Keratinocyte (primary cell): ENCODE data around the genes CMTM1 and NAE1.

DNA sequence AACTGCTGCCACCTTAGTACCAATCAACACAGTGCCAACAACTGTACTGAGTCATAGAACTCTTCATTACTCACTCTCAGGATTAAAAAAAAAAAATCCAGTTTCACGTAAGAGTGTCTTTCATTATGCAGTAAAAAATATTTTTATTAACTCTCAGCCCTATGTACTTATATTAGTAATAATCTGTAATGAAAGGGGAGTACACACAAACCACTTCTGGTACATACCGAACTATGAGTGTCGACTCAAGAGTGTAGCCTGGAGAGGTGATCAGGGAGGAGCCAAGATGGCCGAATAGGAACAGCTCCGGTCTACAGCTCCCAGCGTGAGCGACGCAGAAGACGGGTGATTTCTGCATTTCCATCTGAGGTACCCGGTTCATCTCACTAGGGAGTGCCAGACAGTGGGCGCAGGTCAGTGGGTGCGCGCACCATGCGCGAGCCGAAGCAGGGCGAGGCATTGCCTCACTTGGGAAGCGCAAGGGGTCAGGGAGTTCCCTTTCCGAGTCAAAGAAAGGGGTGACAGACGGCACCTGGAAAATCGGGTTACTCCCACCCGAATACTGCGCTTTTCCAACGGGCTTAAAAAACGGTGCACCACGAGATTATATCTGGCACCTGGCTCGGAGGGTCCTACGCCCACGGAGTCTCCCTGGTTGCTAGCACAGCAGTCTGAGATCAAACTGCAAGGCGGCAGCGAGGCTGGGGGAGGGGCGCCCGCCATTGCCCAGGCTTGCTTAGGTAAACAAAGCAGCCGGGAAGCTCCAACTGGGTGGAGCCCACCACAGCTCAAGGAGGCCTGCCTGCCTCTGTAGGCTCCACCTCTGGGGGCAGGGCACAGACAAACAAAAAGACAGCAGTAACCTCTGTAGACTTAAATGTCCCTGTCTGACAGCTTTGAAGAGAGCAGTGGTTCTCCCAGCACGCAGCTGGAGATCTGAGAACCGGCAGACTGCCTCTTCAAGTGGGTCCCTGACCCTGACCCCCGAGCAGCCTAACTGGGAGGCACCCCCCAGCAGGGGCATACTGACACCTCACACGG, 117.9 kb downstream of the CDH8 start:
CAGE:
- cytosol, long polyA minus RNA = no peak
- cytosol, long polyA plus RNA = no peak
- long polyA plus RNA = no peak
- nucleus, long polyA minus RNA = no peak
- nucleus, long polyA plus RNA = no peak

GRCh38 chr16:63974029-63974376, 1147.9 kb downstream of the CDH11 start:
CAGE:
- cytosol, long polyA minus RNA = no peak
- cytosol, long polyA plus RNA = no peak
- long polyA plus RNA = no peak
- nucleus, long polyA minus RNA = no peak
- nucleus, long polyA plus RNA = no peak

CAGE:
- cytosol, long polyA minus RNA = no peak
- cytosol, long polyA plus RNA = no peak
- long polyA plus RNA = no peak
- nucleus, long polyA minus RNA = no peak
- nucleus, long polyA plus RNA = no peak
Measured at GRCh38 chr16:64864218-64864665, 257.6 kb downstream of the CDH11 start.

DNA sequence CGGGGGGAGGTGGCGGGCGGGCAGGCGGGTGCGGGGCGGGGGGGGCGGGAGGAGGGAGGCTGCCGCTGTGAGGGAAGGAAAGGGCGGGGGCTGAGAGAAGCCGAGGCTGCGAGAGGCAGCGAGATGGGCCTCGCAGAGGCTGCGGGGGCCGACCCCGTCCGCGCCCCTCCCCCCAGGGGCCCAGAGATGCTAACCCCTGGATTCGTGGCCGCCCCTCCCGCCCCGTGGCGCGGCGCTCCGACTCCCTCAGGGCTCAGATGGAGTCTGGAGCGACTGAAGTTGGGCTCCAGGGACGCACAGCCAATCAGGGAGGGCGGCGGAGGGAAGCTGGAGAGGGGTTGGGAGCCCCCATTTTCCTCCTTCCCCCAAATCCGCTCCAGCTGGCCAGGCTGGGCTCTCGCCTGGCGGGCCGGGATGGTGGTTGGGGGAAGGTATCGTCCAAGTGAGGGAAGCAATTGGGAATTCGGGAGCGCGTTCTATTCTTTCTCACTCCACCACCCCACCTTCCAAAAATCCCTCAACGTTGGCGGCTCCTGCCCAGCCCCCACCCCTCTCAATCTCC, 318 bp upstream of the CDH11 start:
CAGE:
- cytosol, long polyA minus RNA = no peak
- cytosol, long polyA plus RNA = no peak
- long polyA plus RNA = no peak
- nucleus, long polyA minus RNA = no peak
- nucleus, long polyA plus RNA = no peak

DNA sequence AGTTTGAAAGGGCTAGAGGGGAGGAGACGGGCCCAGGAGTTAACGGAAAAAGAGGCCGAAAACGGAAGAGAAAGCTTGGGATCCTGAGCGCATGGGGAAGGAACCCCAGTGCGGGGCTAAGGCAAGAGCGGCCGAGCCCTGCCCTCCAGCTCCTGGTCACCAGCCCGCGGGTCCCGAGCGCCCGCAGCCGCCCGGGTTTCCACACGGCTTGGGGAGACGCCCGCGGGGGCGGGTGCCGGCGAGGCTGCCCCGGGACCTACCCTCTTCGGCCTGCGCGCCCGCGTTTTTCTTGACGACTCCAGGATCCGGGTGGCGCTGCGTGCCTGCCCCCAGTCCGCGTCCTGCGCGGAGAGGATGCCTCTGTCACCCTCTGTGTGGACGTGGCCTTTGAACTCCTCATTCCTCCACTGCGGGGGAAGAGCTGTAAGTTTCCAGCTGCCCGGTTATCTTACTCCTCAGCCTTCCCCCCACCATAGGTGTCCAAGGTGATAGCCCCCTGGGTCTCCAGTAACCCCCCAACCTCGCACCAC, 1.6 kb upstream of the CDH11 start:
CAGE:
- cytosol, long polyA minus RNA = no peak
- cytosol, long polyA plus RNA = no peak
- long polyA plus RNA = no peak
- nucleus, long polyA minus RNA = no peak
- nucleus, long polyA plus RNA = no peak

DNA sequence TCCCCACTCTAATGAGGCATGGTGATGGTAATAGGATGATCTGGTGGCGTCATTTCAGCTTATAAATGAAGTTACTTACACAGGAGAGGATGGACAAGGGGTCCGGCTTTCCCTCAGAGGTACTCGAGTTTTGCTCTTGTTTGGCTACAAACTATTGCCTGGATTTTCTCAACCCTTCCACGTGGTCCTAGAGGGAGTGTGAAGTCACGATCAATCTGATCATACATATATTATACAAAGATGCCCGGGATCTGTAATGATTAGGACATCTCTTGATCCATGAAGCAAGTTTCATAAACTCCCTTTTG, 2.2 kb upstream of the CDH11 start:
CAGE:
- cytosol, long polyA minus RNA = no peak
- cytosol, long polyA plus RNA = no peak
- long polyA plus RNA = no peak
- nucleus, long polyA minus RNA = no peak
- nucleus, long polyA plus RNA = no peak

DNA sequence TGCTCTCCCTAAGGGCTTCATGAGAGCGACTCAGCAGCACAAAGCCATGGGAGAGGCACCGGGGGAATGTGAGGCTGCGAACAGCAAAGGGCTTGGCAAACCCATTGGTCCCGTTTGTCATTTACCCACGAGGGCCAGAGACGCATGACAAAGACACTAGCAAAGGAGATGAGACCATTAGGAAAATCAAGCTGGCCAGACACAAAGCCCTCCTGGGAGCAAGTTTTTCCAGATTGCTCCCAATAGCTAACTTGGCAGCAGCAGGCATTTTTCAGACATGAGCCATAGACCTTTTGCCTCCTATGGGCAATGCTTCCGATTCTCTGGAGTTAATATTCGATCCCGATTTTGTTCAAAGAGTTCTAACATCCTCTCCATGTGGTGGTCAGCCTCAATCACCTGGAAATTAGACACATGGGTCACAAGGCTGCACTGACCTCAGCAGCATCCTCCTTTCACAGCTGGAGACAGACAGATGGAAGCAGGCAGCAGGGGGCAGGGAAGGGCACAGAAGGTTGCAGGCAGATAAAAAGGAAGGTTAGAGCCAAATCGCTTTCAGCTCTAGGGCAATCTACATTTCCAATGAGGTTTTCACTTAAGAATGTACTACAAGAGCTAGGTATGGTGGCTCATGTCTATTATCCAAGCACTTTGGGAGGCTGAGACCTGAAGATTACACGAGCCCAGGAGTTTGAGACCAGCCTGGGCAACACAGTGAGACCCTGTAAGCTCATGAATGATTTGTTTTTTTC, 38.1 kb downstream of the TK2 start:
CAGE:
- cytosol, long polyA minus RNA = no peak
- cytosol, long polyA plus RNA = no peak
- long polyA plus RNA = no peak
- nucleus, long polyA minus RNA = no peak
- nucleus, long polyA plus RNA = no peak

DNA sequence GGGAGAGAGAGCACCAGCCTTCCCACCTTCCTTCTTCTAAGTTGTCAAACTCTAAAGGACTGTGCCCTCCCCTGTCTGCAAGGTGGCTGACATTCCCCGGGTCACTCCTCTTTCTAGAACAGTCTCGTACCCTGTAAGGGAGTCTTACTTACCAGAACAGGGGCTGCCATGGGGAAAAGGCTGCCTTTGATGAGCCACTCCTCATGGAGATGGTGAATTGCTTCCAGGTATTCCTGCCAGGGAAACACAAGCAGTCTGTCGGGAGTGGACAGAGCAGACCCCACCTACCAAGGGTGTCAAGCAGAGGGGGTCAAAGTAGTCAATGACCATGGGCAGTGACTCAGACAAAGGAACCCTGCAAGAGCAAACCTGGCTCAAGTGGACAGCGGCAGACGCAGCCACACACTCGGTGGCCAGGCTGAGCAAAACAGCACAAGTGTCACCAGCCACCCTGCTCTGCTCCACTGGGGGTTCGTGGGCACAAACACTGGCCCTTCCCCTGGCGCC, 36.3 kb downstream of the TK2 start:
CAGE:
- cytosol, long polyA minus RNA = no peak
- cytosol, long polyA plus RNA = no peak
- long polyA plus RNA = no peak
- nucleus, long polyA minus RNA = no peak
- nucleus, long polyA plus RNA = no peak

DNA sequence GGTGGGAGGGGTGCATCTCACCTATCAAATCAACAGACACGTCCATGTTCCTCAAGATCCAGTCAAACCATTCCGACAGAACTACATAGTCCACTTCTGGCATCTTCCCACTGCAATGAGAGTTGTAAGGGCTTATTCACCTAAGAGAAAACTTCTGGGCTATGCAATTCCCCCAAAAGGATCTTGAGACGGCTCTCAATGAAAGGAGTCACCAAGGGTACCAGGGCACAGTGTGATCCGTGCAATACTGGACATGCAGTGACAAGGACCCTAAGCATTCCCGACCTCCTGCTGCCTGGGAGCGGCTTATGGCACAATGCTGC, 32.2 kb downstream of the TK2 start:
CAGE:
- cytosol, long polyA minus RNA = no peak
- cytosol, long polyA plus RNA = no peak
- long polyA plus RNA = no peak
- nucleus, long polyA minus RNA = no peak
- nucleus, long polyA plus RNA = no peak

DNA sequence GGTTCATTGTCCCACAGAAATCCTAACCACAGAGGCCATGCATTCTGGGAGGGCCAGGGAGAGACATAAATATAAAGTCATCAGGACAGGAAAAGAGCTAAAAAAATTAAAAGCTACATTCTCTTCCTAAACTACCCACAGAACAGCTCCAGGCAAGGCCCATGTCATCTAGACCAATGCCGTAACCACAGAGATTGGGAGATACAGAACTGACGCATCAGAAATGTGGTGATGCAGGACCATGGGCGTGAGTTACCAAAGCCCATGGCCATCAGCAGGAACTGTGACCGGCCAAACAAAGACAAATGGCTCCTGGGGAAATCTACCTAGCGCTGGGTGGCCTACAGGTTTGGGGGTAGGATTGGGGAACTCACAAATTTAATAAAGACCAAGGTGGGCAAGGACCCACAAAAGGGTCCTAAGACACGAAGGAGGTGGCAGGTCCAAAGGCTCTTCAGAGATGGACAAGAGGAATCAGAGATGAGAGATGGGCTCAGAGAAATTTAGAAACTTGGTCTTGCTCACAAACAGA, 24.0 kb downstream of the TK2 start:
CAGE:
- cytosol, long polyA minus RNA = no peak
- cytosol, long polyA plus RNA = no peak
- long polyA plus RNA = no peak
- nucleus, long polyA minus RNA = no peak
- nucleus, long polyA plus RNA = no peak

CAGE:
- cytosol, long polyA minus RNA = no peak
- cytosol, long polyA plus RNA = no peak
- long polyA plus RNA = no peak
- nucleus, long polyA minus RNA = no peak
- nucleus, long polyA plus RNA = no peak
Measured at GRCh38 chr16:66531238-66531623, 18.7 kb downstream of the TK2 start.

DNA sequence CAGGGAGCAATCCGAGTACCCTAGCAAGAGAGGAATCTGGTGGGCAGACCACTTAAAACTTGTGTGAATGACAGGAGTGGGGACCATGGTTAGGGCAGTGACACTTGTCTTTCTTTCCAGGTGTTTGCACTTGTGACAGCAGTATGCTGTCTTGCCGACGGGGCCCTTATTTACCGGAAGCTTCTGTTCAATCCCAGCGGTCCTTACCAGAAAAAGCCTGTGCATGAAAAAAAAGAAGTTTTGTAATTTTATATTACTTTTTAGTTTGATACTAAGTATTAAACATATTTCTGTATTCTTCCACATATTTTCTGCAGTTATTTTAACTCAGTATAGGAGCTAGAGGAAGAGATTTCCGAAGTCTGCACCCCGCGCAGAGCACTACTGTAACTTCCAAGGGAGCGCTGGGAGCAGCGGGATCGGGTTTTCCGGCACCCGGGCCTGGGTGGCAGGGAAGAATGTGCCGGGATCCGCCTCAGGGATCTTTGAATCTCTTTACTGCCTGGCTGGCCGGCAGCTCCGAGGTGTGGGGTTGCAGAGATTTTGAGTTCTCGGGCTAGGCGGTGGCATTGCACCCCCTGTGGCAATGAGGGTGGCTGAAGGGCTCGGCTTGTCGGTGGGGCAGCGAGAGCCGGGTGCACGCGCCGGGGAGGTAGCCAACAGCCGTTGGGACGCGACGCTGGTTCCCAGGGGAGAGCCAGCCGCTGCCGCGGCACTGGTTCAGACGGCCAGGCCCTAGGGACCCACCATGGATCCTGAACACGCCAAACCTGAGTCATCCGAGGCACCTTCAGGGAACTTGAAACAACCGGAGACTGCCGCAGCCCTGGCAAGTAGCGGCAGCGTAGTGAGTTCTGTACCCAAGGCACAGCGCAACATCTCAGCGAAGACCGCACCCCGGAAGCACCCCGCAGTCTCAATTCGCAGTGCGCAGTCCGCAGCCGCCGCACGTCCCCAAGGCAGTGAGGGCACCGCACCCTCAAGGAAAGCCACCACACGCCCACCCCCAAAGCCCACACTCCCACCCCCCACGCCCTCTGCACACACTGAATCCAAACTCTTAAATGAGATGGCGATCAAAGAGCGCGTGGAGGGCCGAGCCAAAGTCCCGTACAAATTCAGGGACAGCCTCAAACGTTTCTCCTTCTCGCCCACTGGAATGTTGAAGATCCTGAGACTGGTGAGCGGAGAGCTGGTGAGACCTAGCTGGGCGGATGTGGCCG, at the start of gene CMTM1:
CMTM1 (plus strand) TSS at position 674 of the 1,223 bp plus-strand sequence.
CAGE:
- cytosol, long polyA minus RNA = no peak
- cytosol, long polyA plus RNA = no peak
- long polyA plus RNA = no peak
- nucleus, long polyA minus RNA = no peak
- nucleus, long polyA plus RNA = no peak

DNA sequence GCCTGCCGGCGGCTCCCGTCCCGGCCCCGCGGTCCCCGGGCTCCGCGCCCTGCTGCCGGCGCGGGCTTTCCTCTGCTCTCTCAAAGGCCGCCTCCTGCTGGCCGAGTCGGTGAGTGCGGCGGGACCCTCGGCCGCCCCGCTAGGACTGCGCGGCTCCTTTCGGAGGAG, 224 bp downstream of the CMTM3 start:
CAGE:
- cytosol, long polyA minus RNA = no peak
- cytosol, long polyA plus RNA = no peak
- long polyA plus RNA = no peak
- nucleus, long polyA minus RNA = no peak
- nucleus, long polyA plus RNA = no peak

GRCh38 chr16:66694283-66694518, 2.3 kb downstream of the CMTM4 start:
CAGE:
- cytosol, long polyA minus RNA = no peak
- cytosol, long polyA plus RNA = no peak
- long polyA plus RNA = no peak
- nucleus, long polyA minus RNA = no peak
- nucleus, long polyA plus RNA = no peak

GRCh38 chr16:66697130-66697484, 564 bp upstream of the CMTM4 start:
CAGE:
- cytosol, long polyA minus RNA = no peak
- cytosol, long polyA plus RNA = no peak
- long polyA plus RNA = no peak
- nucleus, long polyA minus RNA = no peak
- nucleus, long polyA plus RNA = no peak

CAGE:
- cytosol, long polyA minus RNA = no peak
- cytosol, long polyA plus RNA = no peak
- long polyA plus RNA = no peak
- nucleus, long polyA minus RNA = no peak
- nucleus, long polyA plus RNA = no peak
Measured at GRCh38 chr16:66743517-66743841, 7.9 kb downstream of the DYNC1LI2 start.

DNA sequence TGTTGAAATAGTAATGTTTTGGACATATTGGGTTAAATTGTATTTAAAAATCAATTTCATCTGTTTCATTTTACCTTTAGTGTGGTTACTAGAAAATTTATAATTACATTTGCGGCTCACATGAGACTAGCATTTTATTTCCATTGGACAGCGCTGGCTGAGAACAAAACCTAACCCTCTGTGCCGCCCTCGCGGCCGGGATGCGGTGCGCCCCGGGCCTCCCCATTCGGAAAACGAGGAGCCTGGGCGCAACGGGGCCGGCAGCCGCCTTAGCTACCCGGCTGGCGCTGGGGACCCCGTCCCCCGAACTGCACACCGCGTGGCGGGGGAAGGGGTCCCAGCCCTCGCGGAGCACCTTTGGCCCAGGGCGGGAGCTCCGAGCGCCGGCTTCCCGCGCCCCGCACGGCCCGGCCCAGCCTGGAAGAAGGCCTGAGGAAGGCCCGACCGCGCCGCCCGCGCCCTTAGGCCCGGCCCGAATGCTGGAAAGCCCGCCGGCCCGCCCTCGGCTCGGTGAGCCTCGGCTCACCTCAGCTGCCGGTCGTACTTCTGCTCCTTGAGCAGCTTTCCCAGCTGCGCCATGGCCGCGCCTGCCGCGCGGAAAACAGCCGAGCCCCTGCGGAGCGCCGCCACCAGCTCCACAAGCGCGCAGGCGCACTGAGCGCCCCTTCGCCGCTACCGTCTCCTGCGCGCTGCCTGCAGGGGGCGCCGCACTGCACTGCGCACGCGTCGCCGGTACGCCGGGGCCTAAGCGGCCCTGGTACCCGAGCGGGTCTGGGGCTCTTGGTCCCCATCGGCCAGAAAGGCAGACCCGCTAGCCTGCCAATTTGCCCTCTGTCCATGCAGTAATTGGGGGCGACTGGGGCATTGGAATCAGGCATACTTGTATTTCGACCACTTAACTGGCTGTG, at the start of gene NAE1:
NAE1 (minus strand) TSS at position 656 of the 908 bp plus-strand sequence.
CAGE:
- cytosol, long polyA minus RNA = no peak
- cytosol, long polyA plus RNA = start-site peak on the minus strand centred at position 609 of the sequence, 85 bp wide, 495 and 53 reads in 2 replicates
- long polyA plus RNA = start-site peak on the minus strand centred at position 620 of the sequence, 63 bp wide, 299 and 399 reads in 2 replicates
- nucleus, long polyA minus RNA = start-site peak on the minus strand centred at position 650 of the sequence, 38 bp wide, 23 reads
- nucleus, long polyA plus RNA = start-site peak on the minus strand centred at position 621 of the sequence, 39 bp wide, 193 and 216 reads in 2 replicates

GRCh38 chr16:66902822-66903614, 15.7 kb downstream of the CDH16 start:
CAGE:
- cytosol, long polyA minus RNA = no peak
- cytosol, long polyA plus RNA = no peak
- long polyA plus RNA = no peak
- nucleus, long polyA minus RNA = no peak
- nucleus, long polyA plus RNA = no peak

CAGE:
- cytosol, long polyA minus RNA = no peak
- cytosol, long polyA plus RNA = no peak
- long polyA plus RNA = no peak
- nucleus, long polyA minus RNA = no peak
- nucleus, long polyA plus RNA = no peak
Measured at GRCh38 chr16:67013455-67014926, 15.0 kb upstream of the CBFB start.

CAGE:
- cytosol, long polyA minus RNA = no peak
- cytosol, long polyA plus RNA = no peak
- long polyA plus RNA = no peak
- nucleus, long polyA minus RNA = no peak
- nucleus, long polyA plus RNA = no peak
Measured at GRCh38 chr16:67069081-67069391, 40.1 kb downstream of the CBFB start.